ENCODE measurements around the genes TRIM24 and KLRG2.

DNA sequence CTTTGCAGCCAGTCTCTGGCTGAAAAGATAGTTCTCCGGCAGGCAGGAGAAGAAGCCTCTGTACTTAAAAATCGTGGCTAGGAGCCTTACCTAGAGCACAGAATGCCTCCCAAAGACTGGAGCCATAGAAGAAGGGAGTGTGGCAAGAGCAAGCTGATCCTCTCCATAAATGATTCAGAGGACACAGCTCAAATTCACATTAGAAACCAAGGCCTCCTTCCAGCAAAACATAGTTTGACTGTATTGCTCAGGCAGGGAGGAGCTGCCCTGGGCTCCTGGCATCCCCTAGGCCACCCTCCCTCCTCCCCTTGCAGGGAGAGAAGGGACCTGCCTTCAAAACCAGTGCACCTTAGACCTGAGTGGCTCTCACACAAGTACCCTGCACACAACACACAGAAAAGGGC is 64.8 kb downstream of the CREB3L2 start:
- RRBS, 2 experiments, result 95% methylated on average over 1 of the region's 2 CpGs
CAGE:
- cytosol, long polyA minus RNA, result no peak
- cytosol, long polyA plus RNA, result no peak
- long polyA plus RNA, result no peak
- nucleus, long polyA minus RNA, result no peak
- nucleus, long polyA plus RNA, result no peak

DNA sequence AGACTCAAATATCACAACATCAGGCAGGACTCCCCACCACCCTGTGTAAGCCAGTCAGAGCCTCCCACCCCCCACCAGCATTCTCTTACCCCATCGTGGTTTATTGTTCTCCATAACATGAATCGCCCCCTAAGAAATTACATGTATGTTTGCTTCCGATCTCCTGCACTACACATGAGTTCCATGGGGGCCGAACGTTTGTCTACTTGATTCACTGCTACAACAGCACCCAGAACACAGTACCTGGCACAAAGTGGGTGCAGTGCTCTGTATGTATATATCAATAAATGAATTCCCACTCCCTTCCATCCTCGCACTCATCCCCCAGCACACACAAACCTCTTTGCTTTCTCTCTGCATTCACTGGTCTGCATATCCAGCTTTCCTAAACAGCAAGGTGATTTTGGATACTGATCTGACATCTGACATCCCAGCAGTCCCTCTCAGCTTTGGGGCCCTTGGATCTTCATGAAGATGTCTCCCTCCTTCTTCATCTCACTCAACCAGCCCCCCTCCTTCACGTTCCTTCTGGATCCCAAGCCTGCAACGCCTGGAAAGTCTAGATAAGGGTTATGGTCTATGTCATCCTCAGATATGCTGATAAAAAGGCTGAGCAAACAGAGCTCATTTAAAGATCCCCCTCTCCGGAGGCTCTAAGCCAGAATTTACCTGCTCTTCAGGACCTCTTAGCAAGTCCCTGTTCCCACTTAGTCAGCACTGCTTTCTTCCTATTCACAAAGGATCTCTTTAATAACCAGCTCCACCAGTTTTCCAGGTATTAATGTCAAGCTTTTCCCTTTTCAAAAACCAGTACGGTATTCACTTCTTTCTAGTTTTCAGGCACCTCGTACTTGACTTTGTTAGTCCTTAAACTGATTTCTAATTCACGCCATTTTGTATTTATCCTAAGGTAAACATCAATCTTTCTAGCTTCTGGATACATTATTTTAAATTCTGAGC is 39.0 kb downstream of the CREB3L2 start:
- RRBS, 2 experiments, result no CpG with 5 or more reads among the region's 12 CpGs
CAGE:
- cytosol, long polyA minus RNA, result no peak
- cytosol, long polyA plus RNA, result no peak
- long polyA plus RNA, result no peak
- nucleus, long polyA minus RNA, result start-site peak on the minus strand centred at position 852 of the sequence, 702 bp wide, 68 reads
- nucleus, long polyA plus RNA, result no peak

GRCh38 chr7:137985213-137985922 is 16.5 kb downstream of the CREB3L2 start:
- RRBS, 2 experiments, result no CpG with 5 or more reads among the region's 8 CpGs
CAGE:
- cytosol, long polyA minus RNA, result no peak
- cytosol, long polyA plus RNA, result no peak
- long polyA plus RNA, result no peak
- nucleus, long polyA minus RNA, result no peak
- nucleus, long polyA plus RNA, result no peak

DNA sequence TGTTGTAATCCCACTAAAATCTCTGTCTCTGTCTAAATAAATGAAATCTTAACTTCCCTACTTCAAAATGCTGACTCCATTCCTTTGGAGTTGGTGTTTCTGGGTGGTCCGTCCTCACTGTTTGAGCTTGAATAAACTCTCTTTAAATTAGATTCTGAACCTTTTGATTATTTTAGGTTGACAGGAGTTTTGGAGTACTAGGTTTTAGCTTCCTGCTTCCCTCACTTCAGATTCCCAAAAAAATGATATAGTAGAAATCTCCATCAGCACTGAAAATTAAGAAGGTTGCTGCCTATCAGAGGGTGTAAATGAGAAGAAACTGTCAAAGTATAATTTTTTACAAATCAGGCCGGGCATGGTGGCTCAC is 49.7 kb downstream of the AKR1D1 start:
- RRBS, 2 experiments, result no CpG with 5 or more reads among the region's 2 CpGs
CAGE:
- cytosol, long polyA minus RNA, result no peak
- cytosol, long polyA plus RNA, result no peak
- long polyA plus RNA, result no peak
- nucleus, long polyA minus RNA, result no peak
- nucleus, long polyA plus RNA, result no peak

DNA sequence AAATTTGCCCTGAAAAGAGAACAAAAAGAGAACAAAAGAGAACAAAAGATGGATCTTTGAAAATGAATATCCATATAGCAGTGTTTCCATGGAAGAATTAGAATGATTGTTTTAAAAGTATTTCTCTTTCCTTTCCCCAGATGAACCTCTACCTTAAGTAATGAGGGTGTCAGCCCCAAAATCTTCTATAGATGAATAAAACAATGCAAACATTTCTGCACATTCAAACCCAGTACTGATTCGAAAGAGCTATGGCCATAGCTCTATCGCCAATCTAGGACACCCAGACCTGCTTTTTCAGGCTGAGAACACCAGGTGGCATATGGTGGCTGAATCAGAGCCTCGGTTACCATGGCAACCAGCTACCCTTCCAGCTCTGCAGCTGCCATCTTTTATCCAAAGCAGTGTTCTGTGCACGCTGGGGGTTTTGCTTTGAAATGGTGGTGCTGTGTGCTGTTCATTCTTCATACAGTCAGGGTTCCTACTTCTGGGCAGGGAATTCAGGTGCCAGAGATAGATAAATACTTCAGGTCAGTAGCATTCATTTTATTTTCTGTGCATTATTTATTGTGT is 85.2 kb downstream of the AKR1D1 start:
- RRBS, 2 experiments, result no CpG with 5 or more reads among the region's 4 CpGs
CAGE:
- cytosol, long polyA minus RNA, result no peak
- cytosol, long polyA plus RNA, result no peak
- long polyA plus RNA, result no peak
- nucleus, long polyA minus RNA, result no peak
- nucleus, long polyA plus RNA, result no peak

DNA sequence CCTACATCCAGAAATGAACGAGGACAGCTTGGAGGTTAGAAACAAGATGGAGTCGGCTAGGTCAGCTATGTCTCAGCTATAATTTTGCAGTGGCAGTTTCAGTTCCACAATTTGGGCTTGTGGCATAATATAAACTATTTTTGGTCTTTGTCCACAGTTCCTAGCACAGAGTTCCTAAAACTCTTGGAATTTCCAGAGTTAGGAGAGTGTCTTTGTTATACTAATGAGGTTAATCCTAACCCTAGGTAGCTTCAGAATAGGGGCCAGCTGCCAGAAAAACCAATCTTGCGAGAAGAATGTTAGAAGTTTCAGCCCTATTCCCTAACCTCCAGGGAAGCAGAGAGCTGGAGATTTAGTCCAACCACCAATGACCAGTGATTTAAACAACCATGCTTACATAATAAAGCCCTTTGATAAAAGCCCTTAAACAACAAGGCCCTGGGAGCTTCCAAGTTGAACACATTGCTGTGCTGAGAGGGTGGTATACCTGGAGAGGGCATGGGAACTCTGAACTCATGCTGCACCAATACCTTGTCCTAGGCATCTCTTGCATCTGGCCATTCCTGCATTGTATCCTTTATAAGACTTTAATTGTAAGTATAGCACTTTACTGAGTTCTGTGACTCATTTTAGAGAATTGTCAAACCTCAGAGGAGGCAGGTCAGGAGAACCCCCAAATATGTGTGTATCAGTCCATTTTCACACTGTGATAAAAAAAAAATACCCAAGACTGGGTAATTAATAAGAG is 132.1 kb downstream of the AKR1D1 start:
- RRBS, 2 experiments, result no CpG with 5 or more reads among the region's 3 CpGs
CAGE:
- cytosol, long polyA minus RNA, result no peak
- cytosol, long polyA plus RNA, result no peak
- long polyA plus RNA, result no peak
- nucleus, long polyA minus RNA, result no peak
- nucleus, long polyA plus RNA, result no peak

DNA sequence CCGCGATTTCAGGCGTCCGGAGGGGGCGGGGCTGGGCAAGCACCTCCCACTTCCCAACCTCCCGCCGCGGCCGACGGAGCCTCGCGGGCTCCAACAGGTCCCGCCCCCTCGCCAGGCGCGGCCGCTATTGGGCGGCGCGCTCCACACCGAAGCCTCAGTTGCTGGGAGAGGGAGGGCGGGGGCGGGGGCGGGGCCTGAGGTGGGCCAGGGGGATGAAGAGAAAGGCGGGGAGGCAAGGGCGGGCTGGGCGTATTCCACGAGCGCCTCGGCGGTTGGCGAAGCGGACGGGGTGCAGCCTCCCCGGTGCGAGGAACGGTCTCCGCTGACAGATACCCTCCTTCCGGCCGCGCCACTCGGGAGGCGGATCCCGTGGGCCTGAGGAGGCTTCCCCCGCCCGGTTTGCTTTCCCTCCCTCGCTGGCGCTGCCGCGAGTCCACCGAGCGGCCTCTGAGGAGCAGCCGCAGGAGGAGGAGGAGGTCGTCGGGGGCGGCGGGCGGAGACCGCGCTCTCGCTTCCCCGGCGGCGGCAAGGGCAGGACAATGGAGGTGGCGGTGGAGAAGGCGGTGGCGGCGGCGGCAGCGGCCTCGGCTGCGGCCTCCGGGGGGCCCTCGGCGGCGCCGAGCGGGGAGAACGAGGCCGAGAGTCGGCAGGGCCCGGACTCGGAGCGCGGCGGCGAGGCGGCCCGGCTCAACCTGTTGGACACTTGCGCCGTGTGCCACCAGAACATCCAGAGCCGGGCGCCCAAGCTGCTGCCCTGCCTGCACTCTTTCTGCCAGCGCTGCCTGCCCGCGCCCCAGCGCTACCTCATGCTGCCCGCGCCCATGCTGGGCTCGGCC is at the start of gene TRIM24:
TRIM24 (plus strand) TSS at position 250 of the 836 bp plus-strand sequence.
- RRBS, 2 experiments, result 1 to 2% methylated on average over 28 to 33 of the region's 100 CpGs
CAGE:
- cytosol, long polyA minus RNA, result start-site peak on the plus strand centred at position 371 of the sequence, 252 bp wide, 1,609 reads
- cytosol, long polyA plus RNA, result start-site peak on the plus strand centred at position 342 of the sequence, 244 bp wide, 107 and 916 reads in 2 replicates
- long polyA plus RNA, result start-site peak on the plus strand centred at position 344 of the sequence, 248 bp wide, 340 and 1,454 reads in 2 replicates
- nucleus, long polyA minus RNA, result start-site peak on the plus strand centred at position 244 of the sequence, 18 bp wide, 175 reads; start-site peak on the plus strand centred at position 346 of the sequence, 36 bp wide, 24 reads; start-site peak on the plus strand centred at position 440 of the sequence, 25 bp wide, 46 reads
- nucleus, long polyA plus RNA, result start-site peak on the plus strand centred at position 356 of the sequence, 223 bp wide, 795 and 1,836 reads in 2 replicates

GRCh38 chr7:138864832-138865245 is 66.8 kb upstream of the ATP6V0A4 start:
- RRBS, 2 experiments, result no CpG with 5 or more reads among the region's 3 CpGs
CAGE:
- cytosol, long polyA minus RNA, result no peak
- cytosol, long polyA plus RNA, result no peak
- long polyA plus RNA, result no peak
- nucleus, long polyA minus RNA, result no peak
- nucleus, long polyA plus RNA, result no peak

- RRBS, 2 experiments, result no CpG with 5 or more reads among the region's 5 CpGs
CAGE:
- cytosol, long polyA minus RNA, result no peak
- cytosol, long polyA plus RNA, result no peak
- long polyA plus RNA, result no peak
- nucleus, long polyA minus RNA, result no peak
- nucleus, long polyA plus RNA, result no peak
Measured at GRCh38 chr7:138886343-138886926, 88.4 kb upstream of the ATP6V0A4 start.

- RRBS, 2 experiments, result no CpG with 5 or more reads among the region's 10 CpGs
CAGE:
- cytosol, long polyA minus RNA, result no peak
- cytosol, long polyA plus RNA, result no peak
- long polyA plus RNA, result no peak
- nucleus, long polyA minus RNA, result no peak
- nucleus, long polyA plus RNA, result no peak
Measured at GRCh38 chr7:138960960-138961482, 20.2 kb downstream of the KIAA1549 start.

DNA sequence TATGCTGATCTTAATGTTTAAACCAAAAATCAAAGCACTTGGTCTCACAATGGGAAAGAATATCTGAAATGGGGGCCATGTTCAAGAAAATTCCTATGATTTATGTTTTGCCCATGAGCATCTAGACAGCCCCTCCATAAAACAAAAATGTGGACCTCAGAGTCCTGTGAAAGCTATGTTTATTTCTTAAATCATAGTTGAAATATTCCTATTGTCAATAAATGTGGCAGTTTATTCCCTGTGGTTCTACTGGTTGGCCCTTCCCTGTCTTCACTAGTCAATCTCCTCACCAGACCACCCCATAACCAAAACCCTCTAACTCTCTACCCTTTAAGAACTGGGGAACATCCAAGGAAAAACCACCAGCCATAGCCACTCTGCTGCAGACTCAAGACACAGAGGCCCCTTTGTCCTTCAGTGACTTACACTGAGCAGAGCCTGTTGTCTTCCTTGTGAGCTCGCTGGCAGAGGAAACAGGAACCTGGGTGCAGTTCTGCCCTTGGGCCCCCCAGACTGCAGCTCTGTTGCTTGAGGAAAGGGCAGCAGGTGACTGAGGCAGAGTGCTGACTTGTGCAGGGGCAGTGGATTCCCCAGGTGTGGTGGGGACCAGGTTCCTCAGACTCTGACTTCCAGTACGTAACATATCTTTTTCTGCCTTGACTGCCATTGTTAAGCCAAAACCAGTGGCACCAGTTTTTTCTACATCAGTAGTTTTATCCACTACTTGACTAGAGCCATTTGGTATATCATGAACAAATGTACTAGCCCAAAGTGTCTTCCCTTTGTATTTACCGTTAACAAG is 30.6 kb downstream of the ZC3HAV1 start:
- RRBS, 2 experiments, result no CpG with 5 or more reads among the region's 3 CpGs
CAGE:
- cytosol, long polyA minus RNA, result no peak
- cytosol, long polyA plus RNA, result no peak
- long polyA plus RNA, result no peak
- nucleus, long polyA minus RNA, result no peak
- nucleus, long polyA plus RNA, result no peak

DNA sequence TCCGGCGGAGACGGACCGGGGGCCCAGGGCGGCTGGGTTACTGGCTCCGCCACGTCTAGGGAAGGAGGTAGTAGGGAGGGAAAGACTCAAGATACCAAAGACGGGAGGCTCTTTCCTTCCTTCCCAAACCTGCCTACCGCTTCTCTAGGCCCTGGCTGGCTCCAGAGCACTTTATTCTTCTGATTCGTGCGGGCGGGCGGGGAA is 1.1 kb downstream of the ZC3HAV1 start:
- RRBS, 2 experiments, result no CpG with 5 or more reads among the region's 13 CpGs
CAGE:
- cytosol, long polyA minus RNA, result no peak
- cytosol, long polyA plus RNA, result no peak
- long polyA plus RNA, result no peak
- nucleus, long polyA minus RNA, result no peak
- nucleus, long polyA plus RNA, result no peak

DNA sequence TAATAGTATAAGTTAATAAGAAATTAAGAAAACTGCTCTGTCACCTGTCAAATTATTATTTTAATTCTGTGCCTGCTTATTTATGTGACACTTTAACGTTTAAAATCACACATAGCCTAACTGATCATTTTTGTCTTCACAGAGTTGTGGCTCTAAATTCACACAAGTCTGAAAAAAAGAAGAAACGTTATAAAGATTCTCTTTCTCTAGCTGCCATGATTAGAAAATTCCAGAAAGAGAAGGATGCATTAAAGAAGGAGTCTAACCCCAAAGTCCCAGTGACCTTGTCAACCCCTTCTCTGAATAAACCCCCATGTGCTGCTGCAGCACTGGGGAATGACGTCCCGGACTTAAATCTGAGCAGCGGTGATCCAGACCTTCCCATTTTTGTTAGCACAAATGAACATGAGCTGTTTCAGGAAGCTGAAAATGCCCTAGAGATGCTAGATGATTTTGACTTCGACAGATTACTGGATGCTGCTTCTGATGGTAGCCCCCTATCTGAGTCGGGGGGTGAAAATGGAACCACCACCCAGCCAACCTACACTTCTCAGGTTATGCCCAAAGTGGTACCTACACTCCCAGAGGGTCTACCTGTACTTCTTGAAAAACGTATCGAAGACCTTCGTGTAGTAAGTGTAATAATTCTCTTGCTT is 30.2 kb downstream of the UBN2 start:
- RRBS, 2 experiments, result no CpG with 5 or more reads among the region's 10 CpGs
CAGE:
- cytosol, long polyA minus RNA, result no peak
- cytosol, long polyA plus RNA, result no peak
- long polyA plus RNA, result no peak
- nucleus, long polyA minus RNA, result no peak
- nucleus, long polyA plus RNA, result no peak

- RRBS, 2 experiments, result no CpG with 5 or more reads among the region's 6 CpGs
CAGE:
- cytosol, long polyA minus RNA, result no peak
- cytosol, long polyA plus RNA, result no peak
- long polyA plus RNA, result no peak
- nucleus, long polyA minus RNA, result no peak
- nucleus, long polyA plus RNA, result no peak
Measured at GRCh38 chr7:139384124-139384498, 24.4 kb downstream of the LUC7L2 start.

- RRBS, 2 experiments, result 27 to 31% methylated on average over 19 to 28 of the region's 45 CpGs
CAGE:
- cytosol, long polyA minus RNA, result no peak
- cytosol, long polyA plus RNA, result no peak
- long polyA plus RNA, result no peak
- nucleus, long polyA minus RNA, result no peak
- nucleus, long polyA plus RNA, result no peak
Measured at GRCh38 chr7:139483469-139484111, at the start of gene KLRG2. KLRG2 (minus strand) TSS chr7:139483673.

GRCh38 chr7:139563346-139564469 is 40.2 kb downstream of the CLEC2L start:
- RRBS, 2 experiments, result no CpG with 5 or more reads among the region's 14 CpGs
CAGE:
- cytosol, long polyA minus RNA, result start-site peak on the minus strand at chr7:139563521-139563585, 46 reads; start-site peak on the minus strand at chr7:139563672-139563677, 41 reads; start-site peak on the minus strand at chr7:139563750-139563795, 59 reads; start-site peak on the minus strand at chr7:139563963-139564022, 47 reads; start-site peak on the minus strand at chr7:139564225-139564285, 42 reads
- cytosol, long polyA plus RNA, result no peak
- long polyA plus RNA, result no peak
- nucleus, long polyA minus RNA, result no peak
- nucleus, long polyA plus RNA, result no peak

DNA sequence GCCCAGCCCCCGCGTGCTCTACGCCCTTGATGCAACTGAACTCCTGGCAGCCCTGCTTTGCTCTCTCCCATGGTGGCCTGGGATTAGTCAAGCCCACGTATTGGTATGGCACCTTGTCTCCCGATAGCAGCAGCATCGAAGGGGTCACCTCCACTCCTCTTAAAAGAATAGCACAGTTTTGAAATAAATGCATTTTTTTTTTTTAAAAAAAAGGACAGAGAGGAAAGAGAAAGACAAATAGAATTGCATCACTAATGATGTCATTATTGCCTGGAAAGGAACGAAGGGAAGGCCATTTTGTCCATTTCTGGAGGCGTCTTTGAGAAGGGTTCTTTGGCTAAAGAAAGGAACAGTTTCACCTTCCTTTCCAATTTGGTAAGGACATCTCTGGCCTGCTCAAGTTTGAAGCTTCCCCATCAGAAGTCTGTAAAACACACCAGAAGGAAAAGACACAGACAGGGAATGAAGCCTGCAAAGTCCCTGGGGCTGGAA is 43.8 kb downstream of the CLEC2L start:
- RRBS, 2 experiments, result no CpG with 5 or more reads among the region's 8 CpGs
CAGE:
- cytosol, long polyA minus RNA, result start-site peak on the minus strand centred at position 260 of the sequence, 21 bp wide, 43 reads
- cytosol, long polyA plus RNA, result no peak
- long polyA plus RNA, result no peak
- nucleus, long polyA minus RNA, result no peak
- nucleus, long polyA plus RNA, result no peak

DNA sequence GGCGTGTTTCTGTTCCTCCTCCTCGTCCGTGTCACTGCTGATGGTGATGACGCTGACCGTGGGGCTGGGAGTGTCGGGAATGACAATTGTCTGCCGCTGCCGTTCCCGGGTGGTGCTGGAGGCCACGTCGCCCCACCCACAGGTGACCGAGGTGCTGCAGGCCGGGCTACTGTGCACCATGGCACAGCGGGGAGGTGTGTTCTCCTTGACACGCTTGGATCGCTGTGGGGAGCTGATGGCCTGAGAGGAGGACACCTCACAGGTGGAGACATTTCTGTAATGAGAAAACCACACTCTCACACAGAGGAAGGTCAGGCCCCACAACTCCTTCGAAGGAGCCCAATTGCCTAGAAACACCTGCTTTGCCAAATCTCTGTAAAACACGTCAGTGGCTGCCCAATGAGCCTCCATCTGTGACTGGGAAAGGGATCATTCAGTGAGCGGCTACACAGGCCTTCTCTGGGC is 73.3 kb downstream of the CLEC2L start:
- RRBS, 2 experiments, result 97 to 99% methylated on average over 5 of the region's 19 CpGs
CAGE:
- cytosol, long polyA minus RNA, result no peak
- cytosol, long polyA plus RNA, result no peak
- long polyA plus RNA, result no peak
- nucleus, long polyA minus RNA, result no peak
- nucleus, long polyA plus RNA, result no peak

- RRBS, 2 experiments, result no CpG with 5 or more reads among the region's 4 CpGs
CAGE:
- cytosol, long polyA minus RNA, result no peak
- cytosol, long polyA plus RNA, result no peak
- long polyA plus RNA, result no peak
- nucleus, long polyA minus RNA, result no peak
- nucleus, long polyA plus RNA, result no peak
Measured at GRCh38 chr7:139616116-139617069, 92.9 kb downstream of the CLEC2L start.

GRCh38 chr7:139701760-139702555 is 75.8 kb downstream of the HIPK2 start:
- RRBS, 2 experiments, result no CpG with 5 or more reads among the region's 22 CpGs
CAGE:
- cytosol, long polyA minus RNA, result no peak
- cytosol, long polyA plus RNA, result no peak
- long polyA plus RNA, result no peak
- nucleus, long polyA minus RNA, result no peak
- nucleus, long polyA plus RNA, result no peak

All from HepG2 (cell line).